Diencephalon (tissue), 2 donors: ENCODE data around the genes AMH and DIRAS1.

DNA sequence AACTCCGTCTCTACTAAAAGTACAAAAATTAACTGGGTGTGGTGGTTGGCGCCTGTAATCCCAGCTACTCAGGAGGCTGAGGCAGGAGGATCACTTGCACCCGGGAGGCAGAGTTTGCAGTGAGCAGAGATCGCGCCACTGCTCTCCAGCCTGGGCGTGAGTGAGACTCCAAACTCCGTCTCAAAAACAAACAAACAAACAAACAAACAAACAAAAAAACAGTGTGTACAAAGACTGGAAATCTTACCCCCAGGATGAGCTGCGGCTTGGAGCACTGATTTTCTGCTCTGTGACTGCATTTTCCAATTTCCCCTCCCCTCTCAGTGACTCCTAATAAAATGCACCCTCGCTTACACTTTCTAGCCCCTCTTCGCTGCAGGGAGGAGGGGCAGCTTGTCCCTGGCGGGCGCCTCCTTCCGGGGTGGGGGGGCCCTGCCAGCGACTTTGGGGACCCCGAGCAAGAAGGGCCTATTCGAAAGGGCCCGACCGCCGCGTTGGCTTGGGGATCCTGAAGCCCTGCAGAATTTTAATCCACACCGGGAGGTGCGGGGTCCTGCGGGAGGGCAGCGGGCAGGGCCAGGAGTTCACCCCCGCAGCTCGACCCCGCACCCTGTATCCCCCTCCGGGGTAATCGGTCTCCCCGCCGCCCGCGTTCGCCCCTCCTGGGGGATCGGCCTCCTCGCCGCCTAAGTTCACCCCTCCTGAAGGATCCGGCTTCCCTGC lies 971 bp downstream of the MOB3A start:
- RAMPAGE, long total RNA = no peak

DNA sequence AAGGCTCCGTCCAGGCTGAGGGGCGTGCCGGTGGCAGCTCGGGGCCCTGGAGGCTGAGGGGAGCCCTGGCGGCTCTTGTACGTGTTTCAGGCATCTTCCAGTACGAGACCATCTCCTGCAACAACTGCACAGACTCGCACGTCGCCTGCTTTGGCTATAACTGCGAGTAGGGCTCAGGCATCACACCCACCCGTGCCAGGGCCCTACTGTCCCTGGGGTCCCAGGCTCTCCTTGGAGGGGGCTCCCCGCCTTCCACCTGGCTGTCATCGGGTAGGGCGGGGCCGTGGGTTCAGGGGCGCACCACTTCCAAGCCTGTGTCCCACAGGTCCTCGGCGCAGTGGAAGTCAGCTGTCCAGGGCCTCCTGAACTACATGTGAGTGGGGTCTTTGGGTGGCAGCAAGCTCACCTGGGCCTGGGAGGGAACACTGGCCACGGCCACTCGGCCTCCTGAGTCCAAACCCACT lies 1.3 kb downstream of the IZUMO4 start:
- RAMPAGE, long total RNA = no peak

- RAMPAGE, long total RNA = no peak
Observed at GRCh38 chr19:2099216-2100268, 2.8 kb downstream of the IZUMO4 start.

GRCh38 chr19:2110492-2111136 lies 13.9 kb downstream of the IZUMO4 start:
- RAMPAGE, long total RNA = no peak

- RAMPAGE, long total RNA = no peak
Observed at GRCh38 chr19:2167071-2167754, 3.5 kb downstream of the DOT1L start.

GRCh38 chr19:2239805-2240526 lies 3.3 kb downstream of the SF3A2 start:
- RAMPAGE, long total RNA = no peak

DNA sequence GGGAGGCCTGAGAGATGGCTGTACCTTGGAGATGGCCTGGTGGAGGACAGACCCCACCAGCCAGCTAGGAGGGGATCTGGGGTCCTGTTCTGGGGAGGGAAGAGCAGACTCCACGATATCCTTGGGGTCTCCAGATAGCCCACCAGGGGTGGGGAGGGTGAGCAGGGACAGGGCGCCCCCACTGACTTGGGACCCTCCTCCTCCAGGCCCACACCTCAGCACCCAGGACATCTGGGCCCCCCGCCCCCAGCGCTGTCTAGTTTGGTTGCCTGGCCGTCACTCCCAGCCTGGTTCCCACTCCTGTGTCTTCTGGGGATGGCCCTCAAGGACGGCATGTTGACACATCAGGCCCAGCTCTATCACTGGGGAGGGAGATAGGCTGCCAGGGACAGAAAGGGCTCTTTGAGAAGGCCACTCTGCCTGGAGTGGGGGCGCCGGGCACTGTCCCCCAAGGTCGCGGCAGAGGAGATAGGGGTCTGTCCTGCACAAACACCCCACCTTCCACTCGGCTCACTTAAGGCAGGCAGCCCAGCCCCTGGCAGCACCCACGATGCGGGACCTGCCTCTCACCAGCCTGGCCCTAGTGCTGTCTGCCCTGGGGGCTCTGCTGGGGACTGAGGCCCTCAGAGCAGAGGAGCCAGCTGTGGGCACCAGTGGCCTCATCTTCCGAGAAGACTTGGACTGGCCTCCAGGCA lies at the start of gene AMH:
TSS of gene AMH (plus strand) at position 541 of the 695 bp plus-strand sequence.
- RAMPAGE, long total RNA = no peak

- RAMPAGE, long total RNA = no peak
Observed at GRCh38 chr19:2293917-2294922, 12.2 kb upstream of the PEAK3 start.

DNA sequence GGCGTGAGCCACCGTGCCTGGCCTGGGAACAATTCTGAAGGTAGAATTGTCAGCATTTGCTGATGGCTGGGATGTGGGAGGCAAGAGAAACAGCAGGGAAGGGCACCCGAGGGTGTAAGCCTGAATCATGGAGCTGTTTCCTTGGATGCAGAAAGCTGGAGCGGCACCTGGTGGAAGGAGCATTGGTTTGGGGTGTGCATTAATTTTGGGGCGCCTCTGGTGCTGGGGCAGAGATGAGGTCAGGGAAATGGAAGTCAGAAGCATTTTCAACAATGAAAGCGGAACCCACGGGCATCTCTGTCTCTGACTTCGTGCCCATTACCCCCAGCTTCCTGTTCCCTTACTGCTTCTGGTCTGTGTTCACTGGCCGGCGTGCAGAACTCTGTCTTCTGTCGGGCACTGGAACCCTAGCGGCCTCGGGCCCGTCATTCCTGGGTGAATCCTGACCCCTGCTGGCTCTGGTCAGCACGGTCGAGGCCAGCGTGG lies 7.8 kb upstream of the LINGO3 start:
- RAMPAGE, long total RNA = no peak

DNA sequence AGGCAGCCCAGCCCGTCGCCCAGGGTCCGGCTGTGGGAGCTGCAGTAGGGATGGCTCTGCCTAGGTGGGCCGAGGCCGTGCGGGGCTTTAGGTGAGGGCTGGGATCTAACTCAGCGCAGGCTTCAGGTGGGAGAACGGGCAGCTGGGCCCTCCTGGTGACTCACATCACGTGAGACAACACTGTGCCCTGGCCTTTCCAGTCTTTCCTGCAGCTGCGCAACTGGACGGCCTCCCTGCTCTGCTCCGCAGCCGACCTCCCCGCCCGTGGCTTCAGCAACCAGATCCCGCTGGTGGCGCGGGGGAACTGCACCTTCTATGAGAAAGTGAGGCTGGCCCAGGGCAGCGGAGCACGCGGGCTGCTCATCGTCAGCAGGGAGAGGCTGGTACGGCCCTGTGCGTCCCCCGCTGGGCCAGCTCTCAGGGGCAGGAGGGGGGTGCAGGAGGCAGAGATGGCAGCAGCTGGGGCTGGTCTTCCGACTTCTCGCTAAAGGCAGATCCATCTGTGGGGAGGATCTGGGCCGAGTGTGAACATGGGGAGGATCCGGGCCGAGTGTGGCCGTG lies 8.8 kb downstream of the SPPL2B start:
- RAMPAGE, long total RNA = no peak

DNA sequence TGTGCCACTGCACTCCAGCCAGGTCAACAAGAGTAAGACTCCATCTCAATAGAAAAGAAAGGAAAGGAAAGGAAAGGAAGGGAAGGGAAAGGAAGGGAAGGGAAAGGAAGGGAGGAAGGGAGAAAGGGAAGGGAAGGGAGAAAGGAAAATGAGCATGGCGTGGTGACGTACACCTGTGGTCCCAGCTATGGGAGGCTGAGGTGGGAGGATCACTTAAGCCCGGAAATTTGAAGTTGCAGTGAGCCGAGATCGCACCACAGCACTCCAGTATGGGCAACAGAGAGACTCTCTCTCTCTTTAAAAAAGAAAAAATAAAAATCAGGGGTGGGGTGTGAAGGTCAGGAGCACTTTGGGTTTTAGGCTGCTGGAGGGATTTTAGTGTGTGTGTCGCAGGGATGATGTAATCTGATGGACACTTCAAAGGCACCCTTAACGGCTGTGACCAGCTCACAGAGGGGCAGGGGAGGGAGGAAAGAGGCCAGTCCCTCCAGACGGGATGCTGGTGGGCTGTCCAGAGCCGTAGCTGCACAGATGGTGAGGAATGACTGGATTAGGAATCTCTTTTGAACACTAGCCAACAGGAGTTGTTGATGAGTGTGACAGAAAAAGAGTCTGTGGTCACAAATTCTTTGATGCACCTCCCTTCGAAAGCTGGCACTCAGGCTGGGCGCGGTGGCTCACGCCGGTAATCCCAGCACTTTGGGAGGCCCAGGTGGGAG lies 27.5 kb downstream of the TMPRSS9 start:
- RAMPAGE, long total RNA = no peak

- RAMPAGE, long total RNA = no peak
Observed at GRCh38 chr19:2393036-2393321, 32.9 kb downstream of the TMPRSS9 start.

GRCh38 chr19:2423043-2423596 lies 4.3 kb downstream of the TIMM13 start:
- RAMPAGE, long total RNA = no peak

DNA sequence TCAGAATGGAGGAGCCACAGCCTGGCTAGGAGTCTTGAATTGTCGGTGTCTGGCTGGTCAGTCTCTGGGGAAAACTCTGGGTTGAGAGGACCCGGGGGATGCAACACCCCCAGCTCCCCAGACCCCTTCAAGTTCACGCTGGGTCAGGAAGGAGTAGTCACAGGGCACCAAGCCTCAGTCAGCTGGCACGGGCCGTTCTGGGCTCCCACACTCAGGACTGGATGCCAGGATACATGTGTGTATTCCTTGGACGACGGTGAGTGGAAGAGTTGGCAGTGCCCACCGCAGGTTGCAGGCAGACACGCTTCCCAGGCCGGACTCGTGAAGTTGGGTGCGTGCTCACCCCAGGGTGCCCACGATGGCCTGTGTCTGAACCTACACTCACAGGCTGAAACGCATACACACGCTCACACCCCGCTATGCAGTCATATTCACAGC lies 5.5 kb downstream of the GADD45B start:
- RAMPAGE, long total RNA = no peak

DNA sequence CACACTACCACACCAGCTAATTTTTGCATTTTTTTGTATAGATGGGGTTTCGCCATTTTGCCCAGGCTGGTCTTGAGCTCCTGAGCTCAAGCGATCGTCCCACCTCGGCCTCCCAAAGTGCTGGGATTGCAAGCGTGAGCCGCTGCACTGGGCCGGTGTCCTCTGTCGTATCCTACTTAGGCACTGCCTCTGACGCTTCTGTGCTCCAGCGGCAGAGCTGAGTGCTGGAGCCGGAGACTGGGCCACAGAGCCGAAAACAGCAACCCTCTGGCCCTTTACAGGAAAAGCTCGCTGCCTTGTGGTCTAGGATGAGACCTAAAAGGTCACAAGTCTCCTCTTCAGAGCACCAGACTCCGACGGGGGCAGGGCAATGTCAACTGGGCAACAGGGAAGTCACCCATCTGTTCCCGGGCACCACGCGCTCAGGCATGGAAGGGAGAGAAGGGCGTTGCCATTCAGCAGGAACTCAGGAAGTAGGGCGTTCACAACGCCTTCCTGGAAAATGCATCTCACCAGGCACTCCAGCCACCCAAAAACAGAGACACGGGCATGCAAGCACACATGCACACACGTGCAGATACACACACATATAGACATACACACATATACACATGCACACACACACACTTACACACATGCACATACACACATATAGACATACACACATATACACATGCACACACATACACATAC lies 91.7 kb downstream of the GADD45B start:
- RAMPAGE, long total RNA = no peak

DNA sequence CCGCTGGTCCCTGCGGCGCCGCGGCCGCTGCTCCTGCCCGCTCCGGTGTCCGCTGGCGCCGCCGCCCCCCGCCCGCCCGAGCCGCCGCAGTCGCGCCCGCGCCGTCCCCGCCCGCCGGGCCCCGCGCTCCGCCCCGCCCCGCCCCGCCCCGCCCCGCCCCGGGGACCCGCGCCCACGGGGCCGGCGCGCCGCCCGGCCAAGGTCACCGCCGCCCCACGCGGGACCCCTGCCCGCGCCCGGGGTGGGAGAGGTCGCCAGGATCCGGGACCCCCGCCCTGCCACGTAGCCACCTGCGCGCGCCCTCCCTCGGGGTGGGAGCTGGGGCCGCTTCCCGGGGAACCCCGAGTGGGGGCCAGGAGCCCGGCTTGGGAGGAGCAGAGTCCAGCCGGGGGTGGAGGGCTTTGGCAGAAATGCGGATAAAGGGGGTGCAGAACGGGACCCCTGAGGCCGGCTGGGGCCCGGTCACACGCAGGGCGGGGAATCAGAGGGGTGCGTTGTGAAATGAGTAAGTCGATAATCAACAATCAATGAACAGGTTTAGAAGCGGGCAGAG lies at the start of gene DIRAS1:
TSS of gene DIRAS1 (minus strand) at position 63 of the 553 bp plus-strand sequence.
- RAMPAGE, long total RNA = no peak

- RAMPAGE, long total RNA = no peak
Observed at GRCh38 chr19:2722834-2723433, 1.8 kb upstream of the DIRAS1 start.

GRCh38 chr19:2765322-2765841 lies 17.7 kb downstream of the SGTA start:
- RAMPAGE, long total RNA = no peak

GRCh38 chr19:2769935-2770611 lies 13.0 kb downstream of the SGTA start:
- RAMPAGE, long total RNA = no peak

- RAMPAGE, long total RNA = no peak
Observed at GRCh38 chr19:2775902-2776397, 7.1 kb downstream of the SGTA start.